Breast (tissue), 4 donors: ENCODE measurements around a stretch of chr2.

- PRO-cap, 3 experiments: no peak in any of the 3 experiments
- RRBS: no CpG with 5 or more reads among the region's 7 CpGs
Observed at GRCh38 chr2:134260265-134260891, 6.5 kb downstream of the MGAT5 start.

GRCh38 chr2:134275325-134275810, 21.5 kb downstream of the MGAT5 start:
- PRO-cap, 3 experiments: no peak in any of the 3 experiments
- RRBS: no CpG with 5 or more reads among the region's 5 CpGs

DNA sequence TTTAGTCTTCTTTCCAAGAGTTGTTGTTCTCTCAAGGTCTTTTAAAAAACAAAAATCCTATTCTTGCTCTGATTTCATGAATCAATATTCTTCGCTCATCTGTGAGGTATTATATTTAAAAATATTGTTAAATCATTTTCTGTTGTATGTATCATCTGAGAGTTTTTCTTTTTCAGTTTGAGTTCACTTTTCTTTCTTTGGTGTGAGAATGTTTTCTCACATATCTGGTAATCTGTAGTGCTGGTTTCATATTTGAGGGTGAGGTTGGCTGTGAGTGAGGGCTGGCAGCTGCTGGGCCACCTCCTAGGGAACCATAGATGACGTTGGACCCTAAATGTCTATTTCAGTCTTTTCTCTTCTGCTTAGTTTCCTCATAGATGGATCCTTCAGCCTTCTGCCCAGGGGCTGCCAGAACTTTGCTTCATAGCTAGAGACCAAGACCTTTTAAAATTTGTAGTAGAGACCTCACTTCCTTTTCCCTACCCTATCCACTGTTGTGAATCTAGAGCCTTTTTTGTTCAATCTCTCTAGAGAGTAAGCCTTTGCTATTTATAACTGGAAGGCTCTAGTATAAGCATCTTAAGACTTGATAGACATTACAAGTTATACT, 33.5 kb downstream of the MGAT5 start:
- PRO-cap, 3 experiments: no peak in any of the 3 experiments
- RRBS: no CpG with 5 or more reads among the region's 2 CpGs

GRCh38 chr2:134294756-134295046, 40.8 kb downstream of the MGAT5 start:
- PRO-cap, 3 experiments: no peak in any of the 3 experiments
- RRBS: no CpG with 5 or more reads among the region's 4 CpGs

- PRO-cap, 3 experiments: no peak in any of the 3 experiments
- RRBS: no CpG with 5 or more reads among the region's 3 CpGs
Observed at GRCh38 chr2:134320925-134321478, 67.1 kb downstream of the MGAT5 start.

- PRO-cap, 3 experiments: no peak in any of the 3 experiments
- RRBS: no CpG with 5 or more reads among the region's 7 CpGs
Observed at GRCh38 chr2:134331202-134332003, 77.5 kb downstream of the MGAT5 start.

- PRO-cap, 3 experiments: no peak in any of the 3 experiments
- RRBS: 43% methylated on average over 3 of the region's 9 CpGs
Observed at GRCh38 chr2:134681030-134681951, 37.5 kb downstream of the TMEM163 start.

DNA sequence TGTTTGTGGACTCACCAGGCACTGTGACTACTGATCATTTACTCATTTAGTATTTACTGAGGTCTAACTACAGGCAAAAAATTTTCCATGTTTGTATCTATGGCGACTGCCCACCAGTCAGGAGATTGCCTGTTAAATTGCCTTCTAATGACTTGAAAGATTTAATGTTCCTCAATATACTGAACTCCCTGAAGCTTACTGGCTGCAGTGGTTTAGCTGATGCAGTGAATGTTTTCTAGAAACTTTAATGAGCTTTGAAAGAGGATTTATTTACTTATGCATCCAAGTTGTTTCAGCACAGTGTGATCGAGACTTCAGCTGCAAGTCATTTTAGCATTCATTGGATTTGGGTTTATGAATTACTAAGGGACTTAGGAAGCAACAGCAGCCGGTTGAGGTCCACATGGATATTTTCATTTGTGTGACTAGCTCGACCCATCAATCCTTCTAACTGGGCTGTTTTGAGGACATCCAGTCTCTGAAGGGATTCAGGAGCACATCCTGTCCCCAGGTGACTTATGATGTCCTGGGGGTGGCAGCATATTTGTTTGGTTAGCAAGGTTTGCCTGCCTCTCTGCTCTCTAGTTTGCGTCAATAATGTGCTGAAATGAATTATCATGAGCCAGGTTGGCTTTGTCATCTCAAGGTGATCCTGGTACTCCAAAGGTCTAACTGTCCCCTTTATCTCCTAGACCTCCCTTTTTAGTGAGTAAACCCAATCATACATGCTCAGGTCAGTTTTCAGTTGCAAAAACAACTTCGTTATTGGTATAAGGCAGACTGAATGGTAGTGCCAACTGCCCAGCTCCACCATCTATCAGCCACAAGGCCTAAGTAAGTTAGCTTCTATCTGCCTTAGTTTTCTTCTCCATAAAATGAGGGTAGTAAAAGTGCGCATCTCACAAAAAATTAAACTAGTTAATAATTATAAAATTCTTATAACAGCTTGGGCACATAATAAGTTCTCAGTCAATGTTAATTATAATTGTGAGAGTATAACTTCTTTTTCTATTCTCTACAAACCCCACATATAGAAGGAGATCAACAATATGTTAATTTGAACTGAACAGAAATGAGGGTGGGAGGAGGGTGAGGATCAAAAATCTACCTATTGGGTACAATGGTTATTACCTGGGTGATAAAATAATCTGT, 27.0 kb downstream of the ACMSD start:
- PRO-cap, 3 experiments: no peak in any of the 3 experiments
- RRBS: no CpG with 5 or more reads among the region's 7 CpGs

- PRO-cap, 3 experiments: no peak in any of the 3 experiments
- RRBS: no CpG with 5 or more reads among the region's 4 CpGs
Observed at GRCh38 chr2:134934023-134935012, 15.7 kb downstream of the CCNT2 start.

- PRO-cap, 3 experiments: peak in 3 of 3 experiments; most common plus-strand start chr2:135052717 (in 2); most common minus-strand start chr2:135052632 (in 3)
- RRBS: 2% methylated on average over 7 of the region's 26 CpGs
Observed at GRCh38 chr2:135052437-135052856, 355 bp downstream of the RAB3GAP1 start.

DNA sequence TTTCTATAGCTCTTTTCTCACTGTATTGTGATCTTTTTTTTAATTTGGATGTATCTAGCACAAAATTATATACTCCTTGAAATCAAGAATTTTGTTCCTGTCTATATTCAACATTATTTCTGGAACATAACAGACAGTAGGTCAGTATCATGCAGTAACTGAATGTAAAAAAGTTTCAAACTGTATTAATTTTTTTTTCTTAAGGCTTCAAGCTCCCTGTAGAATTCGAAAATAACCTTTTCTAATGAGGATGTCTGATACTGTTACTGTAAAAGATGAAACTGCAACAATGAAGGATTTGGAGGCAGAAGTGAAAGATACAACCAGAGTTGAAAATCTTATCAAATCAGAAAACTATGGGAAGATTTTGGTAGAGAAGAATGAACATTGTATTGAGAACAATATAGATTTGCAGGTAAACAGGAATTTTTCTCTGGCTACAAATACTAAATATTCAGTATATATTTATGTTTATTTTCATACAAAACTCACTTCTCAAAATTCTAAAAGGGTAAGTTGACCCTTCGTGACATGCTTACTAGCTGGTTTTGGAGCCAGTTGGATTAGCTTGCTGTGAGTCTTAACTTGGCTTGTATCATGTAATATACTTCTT, 73.4 kb downstream of the R3HDM1 start:
- PRO-cap, 3 experiments: no peak in any of the 3 experiments
- RRBS: no CpG with 5 or more reads among the region's 2 CpGs

DNA sequence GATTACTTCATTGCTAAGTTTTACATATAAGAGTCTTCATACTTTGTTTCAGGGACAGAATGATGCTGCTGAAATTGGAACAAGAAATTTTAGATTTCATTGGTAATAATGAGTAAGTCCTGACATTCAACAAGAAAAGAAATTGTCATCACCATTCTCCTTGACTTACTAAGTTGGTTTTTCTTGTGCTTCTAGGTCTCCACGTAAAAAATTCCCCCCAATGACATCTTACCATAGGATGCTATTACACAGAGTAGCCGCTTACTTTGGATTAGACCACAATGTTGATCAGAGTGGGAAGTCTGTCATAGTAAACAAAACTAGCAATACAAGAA, 100.3 kb downstream of the R3HDM1 start:
- PRO-cap, 3 experiments: no peak in any of the 3 experiments
- RRBS: no CpG with 5 or more reads among the region's 2 CpGs

- PRO-cap, 3 experiments: no peak in any of the 3 experiments
- RRBS: no CpG with 5 or more reads among the region's 7 CpGs
Observed at GRCh38 chr2:135638509-135639328, 102.9 kb upstream of the UBXN4 start.

DNA sequence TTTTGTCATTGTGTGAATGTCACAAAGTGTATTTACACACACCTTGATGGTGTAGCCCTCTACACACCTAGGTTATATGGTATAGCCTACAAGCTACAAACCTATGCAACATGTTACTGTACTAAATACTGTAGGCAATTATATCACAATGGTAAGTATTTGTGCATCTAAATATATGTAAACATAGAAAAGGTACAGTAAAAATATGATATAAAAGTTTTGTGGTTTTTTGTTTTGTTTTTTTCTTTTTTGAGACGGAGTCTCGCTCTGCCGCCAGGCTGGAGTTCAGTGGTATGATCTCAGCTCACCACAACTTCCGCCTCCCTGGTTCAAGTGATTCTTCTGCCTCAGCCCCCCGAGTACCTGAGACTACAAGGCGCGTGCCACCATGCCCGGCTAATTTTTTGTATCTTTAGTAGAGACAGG, 83.7 kb upstream of the UBXN4 start:
- PRO-cap, 3 experiments: no peak in any of the 3 experiments
- RRBS: no CpG with 5 or more reads among the region's 8 CpGs

DNA sequence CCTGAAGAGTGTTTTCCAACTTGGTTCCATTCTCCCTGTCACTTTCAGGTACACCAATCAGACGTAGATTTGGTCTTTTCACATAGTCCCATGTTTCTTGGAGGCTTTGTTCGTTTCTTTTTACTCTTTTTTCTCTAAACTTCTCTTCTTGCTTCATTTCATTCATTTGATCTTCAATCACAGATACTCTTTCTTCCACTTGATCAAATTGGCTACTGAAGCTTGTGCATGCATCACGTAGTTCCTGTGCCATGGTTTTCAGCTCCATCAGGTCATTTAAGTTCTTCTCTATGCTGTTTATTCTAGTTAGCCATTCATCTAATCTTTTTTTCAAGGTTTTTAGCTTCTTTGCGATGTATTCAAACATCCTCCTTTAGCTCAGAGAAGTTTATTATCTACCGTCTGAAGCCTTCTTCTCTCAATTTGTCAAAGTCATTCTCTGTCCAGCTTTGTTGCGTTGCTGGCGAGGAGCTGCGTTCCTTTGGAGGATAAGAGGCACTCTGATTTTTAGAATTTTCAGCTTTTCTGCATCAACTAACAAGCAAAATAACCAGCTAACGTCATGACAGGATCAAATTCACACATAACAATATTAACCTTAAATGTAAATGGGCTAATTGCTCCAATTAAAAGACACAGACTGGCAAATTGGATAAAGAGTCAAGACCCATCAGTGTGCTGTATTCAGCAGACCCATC, 47.2 kb downstream of the DARS1 start:
- PRO-cap, 3 experiments: no peak in any of the 3 experiments
- RRBS: no CpG with 5 or more reads among the region's 9 CpGs

GRCh38 chr2:136117863-136118009, 213 bp downstream of the CXCR4 start:
- PRO-cap, 3 experiments: no peak in any of the 3 experiments
- RRBS: no CpG with 5 or more reads among the region's 8 CpGs

DNA sequence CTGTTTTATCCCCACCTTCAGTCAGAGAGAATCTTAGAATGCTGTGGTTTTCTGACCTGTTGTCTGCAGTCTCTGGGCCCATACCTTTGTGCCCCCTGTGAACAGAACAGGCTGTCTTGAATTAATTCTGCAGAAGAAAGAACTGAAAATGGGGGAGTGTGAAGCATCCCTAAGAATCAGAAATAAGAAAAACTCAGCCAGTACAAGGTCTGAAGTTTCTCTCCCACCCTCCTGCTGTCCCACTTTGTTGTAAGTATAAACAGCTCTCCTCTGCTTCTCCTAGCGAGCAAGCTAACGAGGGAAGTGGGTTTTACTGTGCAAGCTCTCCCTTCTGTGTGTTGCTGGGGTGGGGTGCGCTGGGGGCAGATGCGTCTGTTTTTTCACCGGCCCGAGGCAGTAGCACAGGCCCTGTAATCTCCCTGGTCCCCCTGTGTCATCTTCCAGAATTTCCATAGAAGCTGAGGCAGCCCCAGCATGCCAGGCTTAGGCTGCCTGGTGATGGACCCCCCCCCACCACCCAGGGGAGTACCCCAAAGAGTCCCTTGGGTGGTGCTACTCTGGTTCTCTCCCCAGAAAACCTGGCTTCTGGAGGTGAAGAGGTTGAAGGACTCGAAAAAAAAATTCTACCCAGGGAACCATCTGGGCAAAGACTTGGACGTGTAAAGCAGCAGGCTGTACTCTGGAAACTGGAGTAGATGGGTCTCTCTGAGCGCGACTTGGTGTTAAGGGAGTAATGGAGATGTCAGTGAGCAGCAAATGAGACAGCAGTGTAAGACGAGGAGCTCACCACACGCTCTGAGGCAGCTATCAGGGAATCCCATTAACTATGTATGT, 9.5 kb upstream of the CXCR4 start:
- PRO-cap, 3 experiments: no peak in any of the 3 experiments
- RRBS: no CpG with 5 or more reads among the region's 12 CpGs

DNA sequence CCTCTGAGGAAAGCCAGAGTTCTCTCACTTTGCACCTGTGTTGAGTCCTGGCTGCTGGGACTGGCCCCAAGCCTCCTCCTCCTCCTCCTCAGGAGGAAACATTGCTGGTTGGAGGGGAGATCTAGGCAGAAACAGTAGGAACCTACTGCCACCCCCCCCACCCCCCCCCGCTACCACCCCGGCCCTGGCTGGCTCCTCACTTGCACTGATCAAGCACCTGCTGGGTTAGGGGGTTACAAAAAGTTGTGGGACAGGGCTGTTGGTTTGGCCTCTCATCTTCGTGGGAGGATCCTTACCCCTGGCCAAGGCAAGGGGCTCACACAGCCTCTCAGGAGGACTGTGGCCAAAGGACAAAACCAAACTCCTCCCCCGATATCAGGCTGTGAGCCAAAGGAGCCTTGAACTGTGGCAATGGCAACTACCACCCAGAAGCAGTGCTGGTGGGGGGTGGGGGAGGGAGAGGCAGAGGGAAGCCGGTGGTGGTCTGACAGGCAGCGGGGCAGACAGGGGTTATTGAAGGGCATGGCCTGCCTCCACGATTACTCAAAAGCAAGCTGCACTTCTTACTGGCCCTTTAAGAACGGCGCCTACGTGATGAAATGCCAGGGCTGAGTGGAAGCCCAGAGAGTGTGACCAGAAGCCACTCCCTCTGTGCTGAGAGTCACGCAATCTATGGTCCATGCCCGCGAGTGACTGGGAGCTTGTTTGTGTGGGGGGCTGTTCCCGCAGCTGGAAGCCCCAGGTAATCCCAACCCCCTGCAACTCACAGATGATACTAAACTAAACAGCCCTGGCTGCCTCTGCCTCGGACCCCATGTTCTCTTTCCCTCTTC, 128.1 kb upstream of the CXCR4 start:
- PRO-cap, 3 experiments: no peak in any of the 3 experiments
- RRBS: no CpG with 5 or more reads among the region's 15 CpGs

DNA sequence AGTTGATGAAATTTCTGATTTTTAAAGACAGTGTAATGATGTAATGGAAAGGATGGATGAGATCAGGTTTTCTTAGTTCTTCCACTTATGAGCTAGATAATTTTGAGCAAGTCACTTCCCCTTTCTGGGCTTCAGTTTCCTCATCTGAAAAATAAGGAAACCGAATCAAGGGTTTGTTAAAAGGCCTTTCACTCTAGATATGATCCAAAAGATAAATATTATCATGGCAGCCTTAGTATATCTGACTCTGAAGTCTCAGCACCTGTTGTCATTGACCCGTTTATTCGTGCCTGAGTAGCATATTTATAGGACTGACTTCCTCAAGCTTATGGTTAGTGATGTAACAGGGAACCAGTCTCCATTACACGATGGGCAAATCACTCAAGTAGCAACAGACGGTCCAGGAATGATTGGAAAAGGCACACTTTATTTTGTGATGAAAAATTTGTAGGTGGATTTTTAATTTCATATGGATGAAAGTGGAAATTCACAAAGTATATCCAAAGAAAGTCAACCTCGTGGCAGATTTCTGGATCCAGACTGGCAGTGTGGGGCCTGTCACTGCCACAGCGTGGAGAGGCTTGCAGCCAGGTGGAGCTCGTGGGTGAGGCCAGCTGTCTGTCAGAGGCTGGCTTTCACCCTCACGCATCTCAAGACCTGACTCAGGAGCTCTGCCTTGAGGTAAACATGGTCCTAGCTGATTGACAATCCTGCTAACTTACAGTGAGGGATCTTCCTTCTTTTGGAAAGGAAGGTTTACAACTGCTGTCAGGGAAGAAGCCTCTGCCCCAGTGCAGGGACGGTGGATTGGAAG, 137.9 kb upstream of the CXCR4 start:
- PRO-cap, 3 experiments: no peak in any of the 3 experiments
- RRBS: no CpG with 5 or more reads among the region's 10 CpGs

DNA sequence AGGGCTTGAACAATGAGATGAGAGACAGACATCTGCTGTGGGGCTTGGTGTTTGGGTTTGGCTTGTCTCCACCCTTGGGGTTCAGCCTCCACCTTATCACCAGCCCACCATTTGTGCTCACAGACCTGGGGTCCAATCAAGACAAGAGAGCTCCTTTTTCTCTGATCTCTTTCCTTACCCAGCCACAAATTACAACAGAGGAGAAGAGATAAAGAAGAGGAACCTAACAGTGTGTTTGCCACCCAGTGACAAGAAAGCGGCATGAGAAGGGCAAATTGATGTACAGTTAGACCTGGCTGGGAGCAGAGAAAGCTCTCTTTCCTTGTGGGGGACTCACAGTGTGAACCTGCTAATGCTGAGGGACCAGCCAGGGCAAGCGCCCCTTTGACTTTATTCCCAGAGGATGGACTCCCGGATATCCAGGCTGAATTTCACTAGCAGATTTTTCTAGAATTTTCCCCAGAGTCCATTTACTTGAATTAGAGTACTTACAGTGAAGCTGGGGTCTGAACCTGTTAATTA, 204.6 kb upstream of the CXCR4 start:
- PRO-cap, 3 experiments: no peak in any of the 3 experiments
- RRBS: no CpG with 5 or more reads among the region's 3 CpGs